Iris pigment epithelial cell (primary cell): ENCODE measurements around a stretch of chr11.

GRCh38 chr11:126329498-126330072, 25.7 kb downstream of the DCPS start:
- RRBS = no CpG with 5 or more reads among the region's 12 CpGs

DNA sequence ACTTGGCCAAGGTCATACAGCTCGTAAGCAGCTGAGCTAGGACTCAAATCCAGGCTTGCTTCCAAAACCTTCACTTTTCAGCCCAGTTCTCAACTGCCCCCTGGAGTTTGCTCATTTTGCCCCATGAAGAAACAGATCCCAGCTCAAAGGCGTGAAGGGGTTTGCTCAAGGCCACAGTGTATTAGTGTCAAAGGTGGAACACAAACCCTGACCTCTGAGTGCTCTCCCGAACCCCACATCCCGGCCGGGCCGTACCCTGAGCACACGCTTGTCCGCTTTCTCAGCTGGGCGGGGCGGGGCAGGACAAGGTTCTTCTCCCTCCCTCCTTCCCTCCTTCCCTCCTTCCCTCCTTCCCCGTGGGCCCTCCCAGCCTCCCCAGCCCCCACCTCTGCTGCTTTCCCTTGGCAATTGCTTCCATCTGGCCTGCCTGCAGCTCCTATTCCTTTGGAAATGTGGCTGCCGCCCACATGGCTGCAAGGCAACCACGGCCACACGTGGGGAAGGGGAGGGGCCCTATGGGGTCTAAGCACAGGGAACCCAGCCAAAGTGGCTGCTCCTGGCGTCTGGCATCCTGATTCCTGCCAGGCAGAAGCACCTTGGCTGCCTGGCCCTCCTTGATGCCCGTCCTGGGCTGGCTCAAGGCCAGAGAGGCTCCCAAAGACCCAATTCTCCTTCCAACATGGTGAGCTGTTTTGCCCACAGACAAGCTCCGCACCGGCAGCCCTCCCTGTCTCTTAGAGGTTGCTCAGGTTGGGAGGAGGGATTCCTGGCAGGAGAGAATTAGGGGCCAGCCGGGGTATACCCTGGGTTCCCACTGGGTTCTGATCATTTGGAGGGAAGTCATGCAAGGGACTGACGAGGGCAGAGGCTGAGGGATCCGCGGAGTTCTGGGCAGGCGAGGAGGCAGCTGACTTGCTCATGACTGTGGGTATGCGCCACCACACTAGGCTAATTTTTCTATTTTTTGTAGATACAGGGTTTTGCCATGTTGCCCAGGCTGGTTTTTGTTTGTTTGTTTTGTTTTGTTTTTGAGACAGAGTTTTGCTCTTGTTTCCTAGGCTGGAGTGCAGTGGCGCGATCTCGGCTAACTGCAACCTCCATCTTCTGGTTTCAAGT, 4.3 kb downstream of the ST3GAL4 start:
- RRBS = 25% methylated on average over 2 of the region's 27 CpGs

- RRBS = no CpG with 5 or more reads among the region's 5 CpGs
Observed at GRCh38 chr11:126382625-126383141, 27.2 kb downstream of the ST3GAL4 start.

- RRBS = no CpG with 5 or more reads among the region's 2 CpGs
Observed at GRCh38 chr11:126426133-126426560, 70.7 kb downstream of the ST3GAL4 start.

- RRBS = no CpG with 5 or more reads among the region's 5 CpGs
Observed at GRCh38 chr11:128153707-128154098, 433.7 kb downstream of the ETS1 start.

DNA sequence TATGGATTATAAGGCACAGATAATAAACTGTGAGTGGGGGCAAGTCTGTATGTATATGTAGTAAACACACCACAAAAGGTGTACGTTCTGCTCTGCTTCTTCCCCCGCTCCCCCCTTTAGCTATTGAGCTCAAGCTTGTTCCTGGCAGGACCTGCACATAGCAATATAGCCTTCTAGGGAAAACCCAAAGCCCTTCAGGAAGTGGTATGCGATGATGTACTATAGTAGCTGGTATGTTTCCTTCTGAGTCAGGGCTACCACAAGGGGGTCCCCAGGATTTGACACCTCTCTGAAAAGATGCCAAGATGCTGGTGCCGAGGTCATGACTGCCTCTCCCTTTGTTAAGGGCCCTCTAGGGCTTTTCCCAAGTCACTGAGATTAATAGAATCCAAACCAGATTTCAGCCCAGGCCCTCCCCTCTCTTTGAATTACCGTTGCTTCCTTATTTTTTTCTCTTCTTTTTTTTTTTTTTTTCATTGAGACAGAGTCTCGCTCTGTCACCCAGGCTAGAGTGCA, 268.5 kb downstream of the ETS1 start:
- RRBS = no CpG with 5 or more reads among the region's 6 CpGs

- RRBS = 67% methylated on average over 1 of the region's 14 CpGs
Observed at GRCh38 chr11:128334151-128335130, 252.9 kb downstream of the ETS1 start.

DNA sequence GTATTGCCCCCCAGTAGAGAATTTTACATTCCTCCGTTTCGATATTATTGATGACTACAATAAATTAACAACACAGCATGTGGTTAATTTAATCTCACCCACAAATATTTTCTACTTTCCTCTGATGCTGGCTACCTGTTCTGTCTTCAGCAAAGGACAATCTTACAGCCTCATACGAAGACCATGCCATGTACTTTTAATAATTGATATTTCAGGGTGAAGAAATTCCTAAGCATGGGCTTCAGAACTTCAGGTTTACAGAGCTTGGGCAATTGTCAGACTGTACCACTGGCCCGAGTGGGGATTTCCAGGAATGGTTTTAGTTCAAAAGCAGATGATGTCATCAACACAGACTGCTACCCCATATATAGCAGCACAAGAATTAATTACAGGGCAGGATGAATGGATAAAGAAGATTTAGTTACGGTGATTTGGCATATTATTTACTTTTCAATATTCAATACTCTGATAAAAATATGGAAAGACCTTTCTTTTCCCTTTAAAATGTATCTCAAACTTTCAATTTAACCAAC, 171.8 kb downstream of the ETS1 start:
- RRBS = no CpG with 5 or more reads among the region's 5 CpGs

- RRBS = no CpG with 5 or more reads among the region's 7 CpGs
Observed at GRCh38 chr11:128461189-128461701, 126.1 kb downstream of the ETS1 start.

DNA sequence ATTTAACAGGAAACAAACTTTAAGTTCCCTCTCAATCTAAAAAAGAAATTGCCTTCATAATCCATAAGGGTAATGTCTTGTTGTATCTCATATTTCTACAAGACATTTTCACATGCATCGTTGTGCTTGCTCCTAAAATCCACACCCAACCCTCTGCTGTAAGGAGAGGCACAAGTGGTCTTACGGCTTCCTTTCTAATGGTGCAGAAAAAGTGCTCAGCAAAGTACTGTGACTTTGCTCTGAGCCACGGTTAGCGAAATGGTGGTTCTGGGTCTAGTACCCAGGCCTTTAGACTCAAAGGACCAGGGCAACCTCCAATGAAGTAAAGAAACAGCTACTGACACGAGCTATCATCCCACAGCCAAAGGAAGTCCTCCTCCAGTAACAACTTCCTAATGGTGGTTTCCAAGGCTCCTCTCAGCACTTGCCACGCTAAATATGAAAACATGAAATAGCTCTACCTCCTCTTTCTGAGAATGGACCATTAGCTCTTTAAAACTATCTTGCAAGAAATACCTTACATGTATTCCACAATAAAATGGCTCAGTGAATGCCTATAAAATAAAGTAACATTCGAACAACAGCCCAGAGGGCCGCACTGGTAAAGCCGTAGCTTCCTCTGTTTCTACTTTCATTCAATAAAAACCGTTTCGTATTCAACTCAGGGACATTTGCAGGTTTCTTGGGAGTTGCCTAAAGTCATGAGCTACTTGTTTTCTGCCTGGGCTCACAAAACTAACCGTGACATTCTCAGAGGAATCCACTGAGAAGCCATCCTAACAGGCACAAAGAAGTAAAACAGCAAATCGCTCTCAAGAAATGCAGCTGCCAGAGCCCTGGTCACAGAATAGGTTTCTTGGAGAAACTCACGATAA, 122.4 kb downstream of the ETS1 start:
- RRBS = no CpG with 5 or more reads among the region's 14 CpGs

- RRBS = no CpG with 5 or more reads among the region's 22 CpGs
Observed at GRCh38 chr11:128465623-128466769, 121.4 kb downstream of the ETS1 start.

- RRBS = no CpG with 5 or more reads among the region's 7 CpGs
Observed at GRCh38 chr11:128473634-128474376, 113.6 kb downstream of the ETS1 start.

DNA sequence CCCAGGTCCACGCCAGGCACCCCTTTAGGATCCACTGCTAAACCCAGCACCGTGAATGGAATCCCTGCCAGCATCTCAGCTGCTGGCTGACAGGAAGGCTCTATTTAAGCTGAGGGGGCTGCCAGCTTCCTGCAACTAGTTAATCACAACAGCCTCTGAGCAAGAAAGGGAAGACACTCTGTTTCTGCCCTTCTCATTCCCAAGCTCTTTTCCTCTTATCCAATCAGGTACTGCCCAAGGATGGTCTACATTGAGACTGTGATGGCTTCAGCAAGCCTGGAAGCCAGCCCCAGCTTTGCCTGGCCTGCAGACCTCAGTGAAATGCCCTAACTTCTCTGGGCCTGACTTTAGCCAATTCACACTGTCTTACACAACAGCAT, 112.7 kb downstream of the ETS1 start:
- RRBS = no CpG with 5 or more reads among the region's 2 CpGs

DNA sequence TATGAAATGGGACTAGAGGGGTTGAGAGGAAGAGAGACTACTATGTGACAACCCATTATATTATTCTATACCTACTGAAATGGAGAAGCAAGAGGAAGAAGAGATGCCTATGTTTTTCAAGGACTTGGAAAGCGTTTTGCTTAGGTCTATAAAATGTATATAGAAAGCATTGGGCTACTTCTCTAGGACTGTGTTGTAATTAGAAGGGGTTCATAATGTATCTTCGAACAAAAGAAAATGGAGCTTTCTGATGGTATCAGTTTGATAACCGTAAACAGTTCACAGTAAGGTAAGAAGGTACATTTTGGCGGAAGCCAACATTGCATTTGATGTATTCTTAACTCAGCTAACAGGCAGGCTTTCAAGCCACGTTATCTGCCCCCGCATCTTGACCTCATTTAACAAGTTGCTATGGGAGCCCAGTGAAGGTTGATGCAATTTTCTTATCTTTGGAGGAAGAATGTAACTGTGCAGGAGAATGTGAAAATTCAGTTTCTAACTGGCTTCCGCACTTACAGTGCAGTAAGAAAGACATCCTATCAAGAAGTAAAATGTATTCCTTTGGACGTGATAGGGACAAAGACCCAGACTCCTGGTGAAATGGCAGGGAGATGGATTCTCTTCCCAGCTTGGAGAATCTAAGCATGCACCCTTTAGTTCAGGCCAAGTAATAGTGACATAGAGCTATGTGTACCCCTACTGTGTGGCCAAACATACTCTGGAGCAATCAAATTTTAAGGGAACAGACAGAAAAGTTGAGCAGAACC, 110.6 kb downstream of the ETS1 start:
- RRBS = no CpG with 5 or more reads among the region's 8 CpGs

DNA sequence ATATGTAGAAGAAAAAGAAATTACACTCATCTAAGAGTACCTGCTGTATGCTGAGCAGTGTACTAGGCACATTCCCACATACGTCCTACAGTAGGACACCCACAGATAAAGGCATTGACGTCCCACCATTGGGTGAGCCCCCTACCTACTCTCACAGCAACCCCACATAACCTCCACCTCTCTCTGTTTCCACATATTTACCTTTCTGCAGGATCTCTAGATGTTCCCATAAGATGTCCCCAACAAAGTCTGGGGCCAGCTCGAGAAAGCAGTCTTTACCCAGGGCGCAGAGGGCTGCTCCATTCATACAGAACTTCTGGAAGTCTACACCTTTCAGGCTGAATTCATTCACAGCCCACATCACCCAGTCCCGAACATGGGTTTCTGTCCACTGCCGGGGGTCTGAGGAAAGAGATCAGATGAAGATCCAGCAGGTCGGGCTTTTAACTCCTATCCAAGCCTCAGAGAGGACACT, 98.2 kb downstream of the ETS1 start:
- RRBS = no CpG with 5 or more reads among the region's 7 CpGs

GRCh38 chr11:128498564-128499408, 88.6 kb downstream of the ETS1 start:
- RRBS = no CpG with 5 or more reads among the region's 5 CpGs

- RRBS = no CpG with 5 or more reads among the region's 17 CpGs
Observed at GRCh38 chr11:128506265-128506869, 81.0 kb downstream of the ETS1 start.

GRCh38 chr11:128516420-128517205, 70.7 kb downstream of the ETS1 start:
- RRBS = no CpG with 5 or more reads among the region's 7 CpGs

DNA sequence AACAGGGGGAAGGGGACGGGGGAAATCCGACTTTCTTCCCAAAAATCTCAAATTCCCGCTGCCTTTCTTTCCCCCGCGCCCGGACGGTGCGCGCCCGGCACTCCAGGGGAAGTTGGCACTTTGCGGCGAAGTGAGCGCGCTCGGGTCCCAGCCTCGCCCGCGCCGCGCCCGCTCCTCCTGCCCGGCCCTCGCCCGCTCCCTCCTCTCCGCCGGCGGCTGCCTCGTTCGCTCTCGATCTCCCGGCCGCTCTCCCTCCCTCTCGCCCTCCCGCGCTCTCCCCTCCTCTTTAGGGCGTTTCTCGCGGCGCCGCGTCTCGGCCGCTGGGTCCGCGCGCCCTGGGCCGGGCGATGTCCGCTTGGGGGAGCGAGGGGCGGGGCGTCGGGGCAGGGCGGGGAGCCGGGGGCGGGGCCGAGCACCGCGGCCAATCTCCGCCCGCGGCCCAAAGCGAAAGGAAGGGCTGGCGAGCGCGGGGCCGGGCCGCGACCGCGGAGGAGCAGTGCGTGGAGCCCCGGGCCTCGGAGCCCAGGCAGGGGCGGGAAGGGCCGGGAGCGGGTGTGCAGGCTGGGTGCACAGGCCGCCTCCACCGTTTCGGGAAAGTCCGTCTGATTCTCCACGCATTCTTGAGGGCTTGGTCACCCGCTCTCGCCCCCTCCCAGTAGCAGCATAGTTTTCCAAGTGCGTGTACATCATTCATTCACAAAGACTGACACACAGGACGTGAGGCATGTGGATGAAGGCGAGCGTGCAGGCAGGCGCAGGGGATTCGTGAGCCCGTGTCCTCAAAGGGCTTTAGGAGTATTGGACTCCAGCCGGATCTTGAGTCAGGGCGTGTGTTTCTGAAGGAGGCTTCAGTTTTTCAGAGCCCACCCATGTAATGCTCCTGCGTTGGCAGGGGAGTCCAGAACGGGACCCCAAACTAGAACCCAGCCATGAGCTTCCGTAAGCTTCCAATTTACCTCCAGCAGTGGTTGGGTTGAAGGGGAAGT, 65.0 kb downstream of the ETS1 start:
- RRBS = 2% methylated on average over 35 of the region's 96 CpGs

DNA sequence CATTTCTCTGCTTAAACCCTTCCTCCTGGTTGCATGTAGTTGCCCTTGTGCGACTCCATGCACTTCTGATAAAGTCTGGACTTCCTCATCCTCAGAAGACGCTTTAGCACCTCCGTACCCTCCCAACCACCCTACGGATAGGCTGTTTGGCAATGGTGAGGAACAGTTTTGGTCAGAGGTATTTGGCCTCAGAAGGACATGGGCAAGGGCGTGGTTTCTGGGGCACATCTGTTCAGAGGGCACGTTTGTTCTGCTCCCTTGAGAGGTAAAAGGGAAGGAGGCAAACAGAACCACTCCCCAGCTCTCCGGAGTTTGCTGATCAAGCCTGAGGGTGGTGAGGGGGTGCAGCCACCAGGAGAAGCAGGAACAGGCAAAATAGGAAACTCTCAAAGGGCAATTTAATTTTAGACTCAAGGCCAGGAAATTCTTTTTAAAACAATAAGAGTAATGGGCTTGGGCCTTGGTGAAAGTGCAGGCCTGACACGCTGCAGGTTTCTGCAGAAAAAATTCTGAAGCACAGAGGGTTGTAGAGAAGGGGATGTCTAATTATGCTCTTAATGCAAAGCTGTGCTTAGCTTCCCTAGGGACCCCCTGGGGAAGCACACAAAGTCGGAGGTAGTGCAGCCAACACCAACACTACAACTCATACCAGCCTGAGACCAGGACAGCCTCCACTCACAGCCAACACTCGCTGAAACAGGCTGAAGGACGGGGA, 23.3 kb downstream of the ETS1 start:
- RRBS = no CpG with 5 or more reads among the region's 11 CpGs